OCI-LY7 (cell line): ENCODE data around the gene ZBTB45.

DNA sequence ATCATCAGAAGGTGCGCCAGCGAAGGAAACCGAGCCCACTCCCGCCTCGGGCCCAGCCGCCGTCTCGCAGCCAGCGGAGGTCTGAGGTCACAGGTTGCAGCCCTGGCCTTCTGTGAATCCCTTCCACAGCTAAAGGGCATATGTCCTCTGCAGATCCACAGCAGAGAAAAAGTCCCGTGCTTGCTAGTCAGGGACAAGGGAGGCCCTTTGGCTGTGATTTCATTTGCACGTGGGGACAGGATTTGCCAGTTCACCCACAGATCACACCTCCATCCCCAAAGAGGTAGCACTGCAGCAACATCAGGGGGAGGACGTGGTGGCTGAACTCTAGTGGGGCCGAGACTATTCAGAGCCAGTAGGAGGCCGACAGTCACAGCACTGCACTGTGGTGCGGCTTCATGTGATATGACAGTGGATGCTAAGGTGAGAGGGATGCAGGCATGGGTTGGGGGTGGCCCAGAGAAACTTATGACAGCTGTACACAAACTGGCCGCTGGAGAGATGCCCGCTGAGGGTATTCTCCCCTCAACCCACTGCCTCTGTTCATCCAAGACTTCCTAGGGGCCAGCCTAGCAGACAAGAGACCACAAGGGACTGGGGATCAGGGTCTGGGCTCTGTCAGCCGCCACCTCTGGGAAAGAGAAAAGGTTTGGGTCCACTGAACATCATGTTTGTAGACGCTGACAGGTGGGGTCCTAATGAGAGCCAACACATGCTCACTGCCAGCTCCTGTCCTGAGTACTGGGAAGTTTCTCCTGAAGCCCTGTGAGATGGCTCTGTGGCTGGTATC is 3.9 kb upstream of the ZNF446 start:
- PRO-cap: no peak
- RAMPAGE, long total RNA: no peak

DNA sequence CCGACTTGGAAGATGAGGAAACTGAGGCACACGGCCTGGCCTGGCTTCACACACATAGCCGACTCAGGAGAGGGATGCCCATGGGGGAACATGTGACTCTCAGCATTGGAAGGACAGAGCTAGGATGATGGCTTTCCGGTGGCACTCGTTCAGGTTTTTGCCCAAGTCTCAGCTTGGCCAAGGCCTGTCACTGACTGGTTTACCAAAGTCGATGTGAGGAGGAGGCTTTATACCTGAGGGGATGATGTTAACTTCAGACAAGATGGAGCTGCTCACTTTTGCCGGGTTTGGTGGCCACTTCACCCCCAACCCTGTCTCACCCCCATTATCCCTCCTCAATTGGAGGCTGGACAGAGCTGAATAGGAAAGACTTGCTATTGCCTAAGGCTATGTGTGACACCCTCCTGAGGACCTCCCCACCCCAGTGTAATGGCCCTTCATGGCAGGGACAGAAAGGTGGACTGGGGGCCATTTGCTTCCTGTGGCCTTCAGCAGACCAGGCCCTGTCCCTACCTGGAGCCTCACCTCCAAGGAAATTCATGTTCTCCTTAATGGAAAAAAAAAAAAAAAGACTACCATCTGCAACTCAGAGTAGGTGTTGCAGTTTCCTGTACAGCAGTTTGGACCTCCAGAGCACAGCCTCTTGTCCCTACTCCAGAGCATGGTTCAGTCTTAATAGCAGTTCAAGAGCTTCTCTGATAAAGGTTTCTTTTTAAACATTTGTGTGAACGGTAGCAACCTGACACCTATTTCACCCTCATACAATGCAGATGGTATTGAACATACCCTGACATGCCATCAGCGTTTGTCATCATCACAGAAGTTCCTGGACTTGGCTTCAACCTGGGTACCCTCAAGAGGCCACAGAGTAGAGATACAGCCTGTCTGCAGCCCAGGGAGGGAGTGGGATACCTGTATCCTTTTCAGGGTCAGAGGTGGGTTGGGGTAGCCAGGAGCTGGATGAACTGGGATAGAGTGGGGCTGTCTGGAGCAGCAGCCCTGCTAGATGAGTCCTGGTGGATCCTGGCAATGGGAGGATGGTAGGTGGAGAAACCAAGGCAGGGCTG is 3.0 kb upstream of the ZNF446 start:
- PRO-cap: no peak
- RAMPAGE, long total RNA: no peak

GRCh38 chr19:58511419-58511670 is 447 bp downstream of the SLC27A5 start:
- PRO-cap: no peak
- RAMPAGE, long total RNA: no peak

DNA sequence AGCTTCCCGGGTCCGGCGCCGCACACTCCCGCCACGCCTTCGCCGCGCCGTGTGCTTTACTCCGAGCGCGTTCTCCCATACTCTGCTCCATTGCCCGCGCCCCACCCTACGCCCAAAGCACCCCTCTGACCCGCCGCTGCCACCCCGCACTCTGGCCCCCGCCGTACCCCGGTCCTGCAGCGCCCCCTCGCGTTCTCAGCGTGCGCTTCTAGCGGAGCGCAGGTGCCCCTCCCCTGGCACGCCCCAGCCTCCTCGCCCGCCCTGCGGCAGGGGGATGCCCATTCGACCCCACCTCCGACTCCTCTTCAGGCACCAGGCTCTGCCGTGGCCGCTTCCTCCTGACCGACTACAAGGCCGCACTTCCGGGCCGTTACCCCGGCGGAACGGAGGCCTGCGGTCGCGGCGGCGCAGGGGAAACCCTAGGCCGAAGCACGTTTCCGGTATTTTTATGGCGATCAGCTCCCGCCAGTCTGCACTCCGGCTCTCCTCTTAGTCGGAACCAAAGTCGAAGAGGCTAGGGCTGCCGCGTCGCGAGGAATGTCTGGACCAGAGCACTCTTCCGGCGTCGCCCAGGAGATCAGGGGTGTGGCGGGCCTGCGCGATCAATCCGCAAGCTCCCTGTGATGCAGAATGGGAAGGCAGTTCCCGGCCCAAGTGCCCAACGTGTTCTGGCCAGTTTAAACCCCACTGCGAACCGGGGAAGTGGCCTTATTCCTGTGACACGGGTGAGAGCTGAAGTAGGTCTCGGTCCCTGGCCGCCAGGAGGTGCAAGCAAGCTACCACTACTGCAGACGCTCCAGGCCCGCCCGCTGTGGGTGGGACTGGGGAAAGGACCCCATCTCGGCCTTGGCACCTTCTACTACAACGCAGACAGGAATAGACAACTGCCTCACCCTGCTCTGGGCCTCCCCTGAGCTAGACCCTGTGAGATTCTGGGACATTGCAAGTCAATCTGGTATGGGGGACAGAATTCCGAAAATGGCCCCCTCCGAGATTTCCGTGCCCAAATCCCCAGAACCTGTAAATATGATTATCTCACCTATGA is at the start of gene ZBTB45:
TSS of gene ZBTB45 (minus strand) at position 361 of the 1,045 bp plus-strand sequence.
- PRO-cap: bidirectional peak, plus-strand start at position 554 of the sequence, minus-strand start at position 340 of the sequence
- RAMPAGE, long total RNA: no peak

GRCh38 chr19:58547287-58548243 is 3.7 kb downstream of the TRIM28 start:
- PRO-cap: no peak
- RAMPAGE, long total RNA: no peak